ENCODE measurements around a stretch of chr16.

DNA sequence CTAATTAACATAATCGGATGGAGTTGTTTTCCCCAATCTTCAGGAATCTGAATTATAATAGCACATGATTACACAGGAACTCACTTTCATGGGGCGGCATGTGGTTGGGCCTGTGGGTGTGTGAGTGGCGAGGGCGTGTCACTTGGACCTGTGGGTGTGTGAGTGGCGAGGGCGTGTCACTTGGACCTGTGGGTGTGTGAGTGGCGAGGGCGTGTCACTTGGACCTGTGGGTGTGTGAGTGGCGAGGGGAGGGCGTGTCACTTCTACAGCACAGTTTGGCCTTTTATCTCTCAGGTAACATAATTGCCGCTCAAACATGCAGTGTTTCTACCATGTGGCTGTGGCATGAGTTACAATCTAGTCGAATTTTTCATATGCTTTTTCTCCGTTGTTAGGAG, 36.1 kb downstream of the USP10 start:
- RAMPAGE, long total RNA, result no peak
- RRBS, result no CpG with 5 or more reads among the region's 13 CpGs

- RAMPAGE, long total RNA, result no peak
- RRBS, result no CpG with 5 or more reads among the region's 20 CpGs
Observed at GRCh38 chr16:84847802-84848584, 28.2 kb downstream of the CRISPLD2 start.

DNA sequence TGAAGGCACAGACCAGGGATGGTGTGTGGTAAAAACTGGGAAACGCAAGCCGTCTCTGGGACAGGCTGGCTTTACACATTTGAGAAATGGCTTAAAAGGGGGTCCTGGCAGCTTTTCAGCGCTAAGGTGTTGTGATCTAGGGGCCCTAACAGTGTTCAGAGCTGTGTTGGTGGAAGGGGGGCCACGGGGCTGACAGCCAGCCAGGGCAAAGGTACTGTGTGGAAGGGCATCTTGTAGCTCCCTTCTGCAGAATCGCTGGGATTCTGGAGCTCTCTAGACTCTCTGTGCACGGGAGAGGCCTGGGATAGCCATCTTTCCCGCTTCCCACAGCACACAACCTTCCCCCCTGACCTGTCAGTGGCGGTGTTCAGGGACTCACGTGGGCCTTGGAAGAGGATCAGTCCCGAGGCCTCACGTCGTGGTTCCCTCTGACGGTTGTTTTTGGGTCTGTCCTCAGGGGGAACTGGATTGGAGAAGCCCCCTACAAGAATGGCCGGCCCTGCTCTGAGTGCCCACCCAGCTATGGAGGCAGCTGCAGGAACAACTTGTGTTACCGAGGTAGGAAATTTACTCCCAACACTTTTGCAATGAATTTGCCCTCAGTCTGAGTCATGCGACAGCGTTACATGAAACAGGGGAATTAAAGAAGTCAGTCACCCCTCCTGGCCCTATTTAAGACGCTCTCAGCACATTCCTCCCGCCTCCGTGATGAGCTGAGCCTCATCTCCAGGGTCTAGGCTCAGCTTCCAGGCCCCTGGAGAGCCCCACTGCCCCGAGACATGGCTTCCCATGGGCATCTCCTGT, 34.7 kb downstream of the CRISPLD2 start:
- RAMPAGE, long total RNA, result no peak
- RRBS, result no CpG with 5 or more reads among the region's 21 CpGs

- RAMPAGE, long total RNA, result no peak
- RRBS, result no CpG with 5 or more reads among the region's 9 CpGs
Observed at GRCh38 chr16:84893712-84894345, 74.0 kb downstream of the CRISPLD2 start.

GRCh38 chr16:84898435-84898976, 78.7 kb downstream of the CRISPLD2 start:
- RAMPAGE, long total RNA, result no peak
- RRBS, result no CpG with 5 or more reads among the region's 3 CpGs

GRCh38 chr16:84927612-84928458, 83.5 kb downstream of the ZDHHC7 start:
- RAMPAGE, long total RNA, result no peak
- RRBS, result no CpG with 5 or more reads among the region's 31 CpGs

DNA sequence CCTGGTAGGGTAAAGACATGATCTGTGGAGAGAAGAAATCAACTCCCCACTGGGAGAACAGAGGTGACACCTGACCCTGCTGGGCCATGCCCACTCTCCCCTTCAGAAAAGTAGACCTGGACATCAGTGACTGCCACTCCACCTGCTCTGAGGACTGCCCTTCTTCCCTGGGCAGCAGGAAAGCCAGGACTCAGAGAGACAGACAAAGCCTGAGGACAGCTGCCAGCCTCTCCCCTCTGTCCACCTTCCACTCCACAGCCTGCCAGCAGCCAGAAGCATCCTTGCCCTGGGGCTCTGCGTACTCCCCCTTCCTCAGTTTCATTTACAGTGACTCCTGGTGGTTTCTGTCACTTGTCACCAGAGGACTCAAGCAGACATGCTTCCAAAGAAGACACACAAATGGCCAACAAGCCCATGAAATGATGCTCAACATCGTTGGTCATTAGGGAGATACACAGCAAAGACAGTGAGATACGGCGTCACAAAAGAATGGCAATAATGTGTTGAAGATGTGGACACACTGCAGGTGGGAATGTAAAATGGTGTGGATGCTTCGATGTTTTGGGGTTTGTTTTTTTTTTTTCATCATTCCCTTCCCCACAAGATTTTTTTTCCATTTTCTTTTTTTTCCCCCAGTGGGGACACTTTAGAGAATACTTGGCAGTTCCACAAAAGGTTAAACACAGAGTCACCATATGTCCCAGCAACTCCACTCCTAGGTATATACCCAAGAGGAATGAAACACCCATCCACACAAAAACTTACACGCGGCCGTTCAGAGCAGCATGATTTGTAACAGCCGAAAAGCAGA, 24.3 kb downstream of the ZDHHC7 start:
- RAMPAGE, long total RNA, result no peak
- RRBS, result no CpG with 5 or more reads among the region's 9 CpGs

GRCh38 chr16:84990854-84991284, 20.5 kb downstream of the ZDHHC7 start:
- RAMPAGE, long total RNA, result no peak
- RRBS, result no CpG with 5 or more reads among the region's 10 CpGs

DNA sequence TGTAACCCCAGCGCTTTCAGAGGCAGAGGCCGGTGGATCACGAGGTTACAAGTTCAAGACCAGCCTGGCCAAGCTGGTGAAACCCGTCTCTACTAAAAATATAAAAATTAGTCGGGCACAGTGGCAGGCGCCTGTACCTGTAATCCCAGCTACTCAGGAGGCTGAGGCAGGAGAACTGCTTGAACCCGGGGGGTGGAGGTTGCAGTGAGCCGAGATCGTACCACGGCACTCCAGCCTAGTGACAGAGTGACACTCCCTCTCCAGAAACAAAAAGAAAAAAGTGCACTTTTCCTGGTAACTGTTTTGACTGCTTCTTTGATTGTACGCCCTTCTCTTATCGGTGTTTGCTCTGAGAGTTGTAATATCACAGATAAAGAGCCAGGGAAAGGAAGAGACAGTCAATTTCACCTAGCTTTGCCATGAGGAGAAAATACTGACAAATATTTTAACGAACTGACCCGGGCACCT, 19.1 kb downstream of the ZDHHC7 start:
- RAMPAGE, long total RNA, result no peak
- RRBS, result no CpG with 5 or more reads among the region's 14 CpGs

DNA sequence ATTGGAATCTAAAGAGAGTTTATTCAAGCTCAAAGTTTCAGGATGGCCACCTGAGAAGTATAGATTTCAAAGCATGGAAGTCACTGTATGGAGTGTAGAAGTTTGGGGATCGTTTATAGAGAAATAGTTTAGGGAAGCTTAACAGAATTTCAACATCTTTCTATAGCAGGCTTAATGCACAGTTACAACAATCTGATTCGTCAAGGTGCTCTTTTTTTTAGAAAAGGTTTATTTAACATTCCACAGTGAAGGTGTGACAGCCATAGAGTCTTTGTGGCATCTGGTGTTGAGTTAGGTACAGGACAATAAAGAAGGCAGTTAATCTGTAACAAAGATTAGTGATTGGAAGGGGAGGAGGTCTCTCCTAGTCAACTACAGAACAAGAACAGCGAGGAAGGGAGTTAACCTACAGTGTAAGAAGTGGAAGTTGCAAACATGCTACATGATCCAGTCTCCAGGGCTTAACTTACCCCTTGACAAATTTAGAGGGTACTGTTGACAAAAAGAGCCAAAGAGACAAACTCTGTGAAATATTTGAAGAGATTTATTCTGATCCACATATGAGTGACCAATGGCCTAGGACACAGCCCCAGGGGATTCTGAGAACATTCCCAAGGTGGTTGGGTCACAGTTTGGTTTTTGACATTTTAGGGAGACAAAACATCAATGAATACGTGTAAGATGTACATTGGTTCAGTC, 3.0 kb upstream of the ZDHHC7 start:
- RAMPAGE, long total RNA, result no peak
- RRBS, result no CpG with 5 or more reads among the region's 4 CpGs

- RAMPAGE, long total RNA, result no peak
- RRBS, result no CpG with 5 or more reads among the region's 23 CpGs
Observed at GRCh38 chr16:85055306-85056373, 28.0 kb downstream of the KIAA0513 start.

DNA sequence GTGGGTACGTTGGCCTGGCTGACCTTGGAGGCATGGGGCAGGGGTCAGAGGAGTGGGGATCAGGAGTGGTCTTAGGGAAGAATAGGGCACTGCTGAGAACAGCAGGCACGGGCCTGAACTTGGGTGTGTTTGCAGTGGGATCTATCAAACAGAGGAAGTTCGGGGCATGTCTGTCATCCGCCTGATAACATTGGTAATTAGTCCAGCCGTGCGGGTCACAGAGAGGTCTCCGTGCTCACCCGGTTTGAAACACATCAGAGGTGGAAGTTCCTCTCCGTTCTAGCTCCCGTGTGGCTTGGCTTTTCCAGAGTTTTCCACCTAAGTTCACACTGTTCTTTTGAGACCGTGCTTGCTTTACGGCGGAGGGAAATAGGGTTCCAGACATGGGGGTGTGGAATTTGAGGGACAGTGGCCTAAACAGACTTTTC, 59.7 kb upstream of the CIBAR2 start:
- RAMPAGE, long total RNA, result no peak
- RRBS, result no CpG with 5 or more reads among the region's 13 CpGs

- RAMPAGE, long total RNA, result no peak
- RRBS, result 30% methylated on average over 4 of the region's 47 CpGs
Observed at GRCh38 chr16:85181055-85182211, 69.2 kb upstream of the CIBAR2 start.

DNA sequence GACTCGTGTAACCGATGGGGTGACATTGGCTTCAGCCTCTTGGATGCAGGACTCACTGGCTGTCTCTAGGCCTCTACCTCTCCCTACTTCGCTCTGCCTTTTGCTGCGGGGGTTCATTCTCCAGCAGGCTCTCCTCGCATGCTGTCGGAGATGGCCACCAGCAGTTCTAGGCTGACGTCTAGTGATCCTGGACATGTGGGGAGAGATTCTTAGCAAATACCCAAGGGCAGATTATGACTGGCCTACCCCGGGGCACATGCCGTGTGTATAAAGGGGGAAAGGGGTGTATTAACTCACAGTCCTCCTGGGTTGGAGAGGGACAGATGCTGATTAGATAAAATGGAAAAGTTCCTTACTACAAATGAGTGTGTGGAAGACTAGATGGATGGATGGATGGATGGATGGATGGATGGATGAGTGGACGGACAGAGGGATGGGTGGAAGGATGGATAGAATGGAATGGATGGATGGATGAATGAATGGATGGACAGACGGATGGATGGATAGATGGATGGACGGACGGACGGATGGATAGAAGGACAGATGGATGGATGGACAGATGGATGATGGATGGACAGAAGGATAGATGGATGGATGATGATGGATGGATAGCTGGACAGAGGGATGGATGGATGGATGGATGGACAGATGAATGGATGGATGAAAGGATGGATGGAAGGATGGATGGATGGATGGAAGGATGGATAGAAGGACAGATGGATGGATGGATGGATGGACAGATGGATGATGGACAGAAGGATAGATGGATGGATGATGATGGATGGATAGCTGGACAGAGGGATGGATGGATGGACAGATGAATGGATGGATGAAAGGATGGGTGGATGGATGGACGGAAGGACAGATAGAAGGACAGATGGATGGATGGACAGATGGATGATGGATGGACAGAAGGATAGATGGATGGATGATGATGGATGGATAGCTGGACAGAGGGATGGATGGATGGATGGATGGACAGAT, 118.5 kb upstream of the CIBAR2 start:
- RAMPAGE, long total RNA, result no peak
- RRBS, result no CpG with 5 or more reads among the region's 15 CpGs

DNA sequence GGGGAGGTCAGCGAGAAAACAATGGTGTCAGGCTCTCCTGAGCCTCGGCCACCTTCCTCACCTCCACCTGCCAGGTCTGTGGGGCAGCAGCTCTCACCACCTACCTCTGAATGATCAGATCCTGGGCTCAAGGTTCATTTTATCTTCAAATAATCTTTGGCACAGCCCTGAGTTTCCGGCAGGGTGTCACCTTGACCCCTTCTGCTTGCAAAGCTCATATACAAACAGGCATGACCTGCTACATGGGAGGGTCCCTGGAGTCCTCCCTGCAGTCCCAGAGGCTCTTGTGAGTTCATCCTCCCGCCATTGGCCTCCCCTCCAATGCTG, 176.6 kb upstream of the CIBAR2 start:
- RAMPAGE, long total RNA, result no peak
- RRBS, result no CpG with 5 or more reads among the region's 4 CpGs

- RAMPAGE, long total RNA, result no peak
- RRBS, result no CpG with 5 or more reads among the region's 38 CpGs
Observed at GRCh38 chr16:85309810-85310983, 197.9 kb upstream of the CIBAR2 start.

- RAMPAGE, long total RNA, result no peak
- RRBS, result no CpG with 5 or more reads among the region's 20 CpGs
Observed at GRCh38 chr16:85311037-85311635, 198.9 kb upstream of the CIBAR2 start.

GRCh38 chr16:85328080-85329186, 216.2 kb upstream of the CIBAR2 start:
- RAMPAGE, long total RNA, result no peak
- RRBS, result 24% methylated on average over 6 of the region's 36 CpGs

GRCh38 chr16:85422885-85423361, 190.2 kb upstream of the GSE1 start:
- RAMPAGE, long total RNA, result no peak
- RRBS, result no CpG with 5 or more reads among the region's 9 CpGs

DNA sequence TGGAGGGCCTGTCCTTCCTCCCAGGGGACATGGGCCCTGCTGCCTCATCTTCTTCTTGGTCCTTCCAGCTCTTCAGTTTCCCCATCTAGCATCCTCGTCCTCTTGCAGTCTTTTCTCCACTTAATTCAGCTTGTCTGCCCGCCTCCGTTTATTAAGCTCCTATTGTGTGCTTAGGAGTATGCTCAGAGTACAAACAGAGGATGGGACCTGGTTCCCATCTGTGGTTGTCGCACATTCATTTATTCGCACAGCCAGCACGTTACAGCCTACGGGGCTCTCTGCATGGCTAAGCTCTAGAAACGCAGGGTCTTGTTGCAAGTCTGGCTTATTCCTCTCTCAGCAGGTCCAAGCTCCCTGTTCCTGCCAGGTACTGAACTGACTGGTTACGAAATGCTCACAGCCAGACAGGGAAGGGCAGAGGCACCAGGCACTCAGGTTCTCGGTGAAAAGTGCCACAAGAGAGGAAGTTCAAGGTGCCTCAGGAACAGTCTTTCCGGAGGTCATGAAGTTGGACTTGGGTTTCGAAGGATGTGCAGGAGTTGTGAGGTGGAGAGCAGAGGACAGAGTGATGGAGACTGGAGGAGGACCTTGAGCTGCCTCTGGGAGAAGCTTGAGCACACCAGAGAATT, 124.8 kb upstream of the GSE1 start:
- RAMPAGE, long total RNA, result no peak
- RRBS, result no CpG with 5 or more reads among the region's 12 CpGs

Data from epithelial cell of alveolus of lung (primary cell).